Metastatic Liver Carcinoma in the Lung (tissue), 2 donors: ENCODE data around the gene GP5.

GRCh38 chr3:193743772-193744977 lies 151.2 kb downstream of the OPA1 start:
- PRO-cap, 2 experiments, result peak in 1 of 2 experiments; most common plus-strand start chr3:193744332 (in 1); most common minus-strand start chr3:193743932 (in 1)

DNA sequence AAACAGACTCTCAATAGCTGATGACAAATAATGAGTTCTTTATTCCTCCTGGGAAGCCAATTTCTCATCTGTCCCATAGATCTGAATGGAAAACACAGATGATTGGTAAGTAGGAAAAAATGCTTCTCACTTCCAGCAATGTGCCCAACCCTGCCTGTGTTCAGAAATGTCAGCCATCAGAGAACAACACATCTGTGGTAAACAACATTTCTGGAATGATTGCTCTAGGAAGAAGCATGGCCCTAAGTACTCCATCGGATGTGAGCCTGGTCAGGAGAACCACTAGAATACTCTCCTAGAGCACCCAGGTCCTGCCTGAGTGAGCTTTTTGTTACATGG lies 240.5 kb upstream of the HES1 start:
- PRO-cap, 2 experiments, result no peak in any of the 2 experiments

DNA sequence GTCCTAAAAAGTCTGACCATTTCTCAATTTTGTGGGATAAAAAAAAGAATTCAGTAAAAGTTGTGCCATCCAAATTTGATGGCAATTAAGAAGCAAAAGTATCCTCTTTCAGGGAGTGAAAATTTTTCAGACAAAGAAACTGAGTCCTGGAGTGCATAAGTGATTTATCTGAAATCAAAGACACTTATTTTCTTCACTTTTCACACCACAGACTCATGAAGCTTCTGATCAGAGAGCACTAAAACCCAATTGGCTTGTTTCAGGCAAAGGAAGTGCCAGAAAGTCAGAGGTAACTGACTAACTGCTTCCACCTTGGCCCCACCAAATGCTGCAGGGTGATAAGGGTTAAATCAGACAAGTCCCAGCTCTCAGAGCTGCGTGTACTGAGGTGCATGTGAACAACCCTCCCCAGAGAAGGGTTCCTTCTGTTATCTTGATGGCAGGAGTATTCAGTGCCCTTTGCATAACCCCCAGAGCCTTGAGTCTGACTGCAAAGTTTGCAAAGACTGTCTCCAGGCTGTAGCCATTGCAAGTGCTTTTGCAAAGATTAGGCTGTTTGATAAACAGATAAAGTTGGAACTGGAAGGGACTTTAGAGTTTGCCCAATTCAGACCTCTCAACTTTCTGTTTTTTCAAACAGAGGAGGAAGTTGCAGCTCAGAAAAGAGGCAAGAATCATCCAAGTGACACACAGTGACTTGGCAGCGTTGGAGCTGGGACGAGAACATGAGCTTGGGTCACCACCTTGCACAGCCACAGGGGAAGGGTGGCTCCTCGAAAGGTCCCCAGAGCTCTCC lies 225.1 kb upstream of the HES1 start:
- PRO-cap, 2 experiments, result no peak in any of the 2 experiments

- PRO-cap, 2 experiments, result no peak in any of the 2 experiments
Measured at GRCh38 chr3:194031292-194031799, 104.6 kb upstream of the HES1 start.

GRCh38 chr3:194040456-194041053 lies 95.4 kb upstream of the HES1 start:
- PRO-cap, 2 experiments, result peak in 1 of 2 experiments; most common plus-strand start chr3:194040859 (in 1); most common minus-strand start chr3:194040634 (in 1)

DNA sequence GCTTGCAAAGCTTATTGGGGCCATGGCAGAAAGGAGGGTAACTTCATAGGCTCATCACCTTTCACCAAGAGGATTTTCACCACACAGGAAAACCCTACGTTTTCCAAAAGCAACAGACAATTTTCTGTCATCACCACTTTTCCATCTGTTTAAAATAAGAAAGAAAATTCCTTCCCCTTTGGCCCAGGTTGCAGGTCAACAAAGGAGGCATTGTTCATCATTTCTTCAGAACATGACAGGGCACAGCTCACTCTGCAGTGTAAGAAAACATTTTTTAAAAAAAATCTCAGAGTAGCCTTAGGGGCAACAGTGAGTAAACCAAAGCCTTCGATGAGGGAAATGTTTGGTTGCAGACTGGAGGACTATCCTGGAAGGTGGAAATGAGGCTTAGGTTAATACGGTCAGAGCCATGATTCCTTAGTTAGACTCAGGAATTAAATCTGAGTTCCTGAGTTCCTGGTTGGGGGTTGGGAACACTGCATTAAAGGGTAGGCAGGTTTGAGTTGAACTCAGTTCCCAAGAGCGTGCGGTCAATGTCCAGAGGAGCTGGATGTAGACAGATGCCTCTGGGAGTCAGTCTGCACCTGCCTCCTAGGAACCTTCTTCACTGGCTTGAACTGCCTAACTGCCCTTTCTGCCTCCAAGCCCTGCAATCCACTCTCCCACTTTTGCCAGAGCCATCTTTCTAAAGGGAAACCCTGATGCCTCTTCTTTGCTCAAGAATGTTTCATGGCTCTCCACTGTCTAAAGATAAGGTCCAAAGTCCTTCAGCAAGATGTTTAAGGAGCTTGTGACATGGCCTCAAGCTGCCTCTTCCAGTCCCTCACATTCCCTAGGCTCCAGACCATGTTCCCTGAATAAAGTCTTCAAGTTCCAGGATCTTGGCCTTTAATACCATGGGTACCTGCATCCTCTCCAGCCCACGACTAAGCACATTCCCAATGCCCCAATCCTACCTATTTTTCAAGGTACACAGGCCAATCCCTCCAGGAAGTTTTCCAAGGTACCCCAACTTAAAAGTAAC lies 3.2 kb upstream of the HES1 start:
- PRO-cap, 2 experiments, result no peak in any of the 2 experiments

- PRO-cap, 2 experiments, result peak in 1 of 2 experiments; most common plus-strand start chr3:194139881 (in 1); most common minus-strand start chr3:194139623 (in 1)
Measured at GRCh38 chr3:194138721-194140072, 3.2 kb downstream of the HES1 start.

DNA sequence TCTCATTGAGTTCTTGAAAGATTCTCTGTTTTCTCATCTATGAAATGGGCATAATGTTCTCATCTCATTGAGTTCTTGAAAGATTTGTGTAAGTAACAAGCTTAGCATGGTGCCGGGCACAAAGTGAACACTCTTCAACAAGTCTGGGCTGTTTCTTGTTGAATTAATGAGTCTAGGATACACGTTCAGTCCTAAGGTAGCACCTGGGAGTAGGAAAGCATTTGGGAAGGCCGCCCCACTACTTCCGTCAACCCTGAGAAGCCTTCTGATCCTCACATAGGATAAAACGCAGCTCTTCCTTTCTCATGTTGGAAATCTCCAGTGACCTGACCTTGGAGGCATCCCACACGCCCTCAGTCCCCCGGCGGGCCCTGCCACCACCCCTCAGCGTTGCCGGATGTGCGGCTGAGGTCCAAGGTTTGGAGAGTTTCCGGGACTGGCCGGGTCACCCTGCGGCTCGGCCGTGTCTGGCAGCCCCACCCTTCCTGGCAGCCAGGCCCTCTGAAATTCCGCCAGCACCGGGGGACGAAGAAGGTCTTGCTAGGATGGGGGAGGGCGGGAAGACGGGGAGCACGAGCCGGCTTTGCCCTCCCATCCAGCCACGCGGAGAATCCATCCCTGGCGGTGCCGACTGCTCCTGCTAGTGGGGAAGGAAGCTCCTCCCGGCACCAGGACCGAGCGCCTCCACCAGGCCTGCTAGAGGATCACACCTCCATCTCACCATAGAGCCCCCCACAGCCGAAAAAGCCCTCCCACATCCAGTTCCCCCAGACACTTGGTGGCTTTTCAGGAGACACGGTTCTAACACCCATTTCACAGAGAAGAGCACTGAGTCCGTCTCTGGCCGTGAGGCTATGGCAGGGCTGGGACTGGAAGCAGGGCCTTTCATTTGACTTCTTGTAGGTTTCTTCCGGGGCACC lies 81.6 kb downstream of the CPN2 start:
- PRO-cap, 2 experiments, result peak in 2 of 2 experiments; most common plus-strand start position 425 of the sequence (in 1); most common minus-strand start position 320 of the sequence (in 1)

- PRO-cap, 2 experiments, result no peak in any of the 2 experiments
Measured at GRCh38 chr3:194286658-194287146, 64.4 kb downstream of the CPN2 start.

DNA sequence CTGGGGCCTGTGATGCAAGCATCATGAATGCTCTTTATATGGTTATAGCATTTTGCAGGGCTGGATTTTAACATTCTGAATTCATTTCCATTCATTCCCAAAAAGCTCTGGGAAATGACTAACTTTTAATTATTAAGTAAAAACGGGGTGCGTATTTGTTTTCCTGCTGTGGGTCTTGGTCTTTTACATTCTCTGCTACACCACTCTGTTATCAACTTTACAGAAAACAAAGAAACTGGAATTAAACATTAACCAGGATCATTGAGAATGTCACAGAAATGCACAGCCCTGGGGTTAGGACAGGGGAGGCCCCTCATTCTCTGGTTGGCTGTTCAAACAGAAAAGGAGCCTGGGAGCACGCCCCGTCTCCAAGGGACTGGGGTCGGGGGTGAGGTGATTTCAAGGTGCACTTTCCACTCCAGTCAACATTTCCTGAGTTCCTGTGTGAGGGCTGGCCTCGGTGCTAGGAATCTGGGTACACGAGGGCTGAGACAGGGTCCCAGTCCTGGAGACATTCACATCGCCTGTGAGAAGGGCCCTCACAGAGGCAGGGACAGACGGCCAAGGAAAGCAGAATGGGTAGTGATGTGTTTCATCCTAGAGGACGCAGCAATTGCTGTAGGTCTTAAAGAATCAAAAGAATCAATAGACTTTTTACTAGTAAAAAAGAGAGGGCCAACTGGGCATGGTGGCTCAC lies 30.4 kb downstream of the CPN2 start:
- PRO-cap, 2 experiments, result peak in 1 of 2 experiments; most common plus-strand start position 371 of the sequence (in 1)

GRCh38 chr3:194332967-194334261 lies 17.7 kb downstream of the CPN2 start:
- PRO-cap, 2 experiments, result peak in 1 of 2 experiments; most common plus-strand start chr3:194333426 (in 1); most common minus-strand start chr3:194333245 (in 1)

DNA sequence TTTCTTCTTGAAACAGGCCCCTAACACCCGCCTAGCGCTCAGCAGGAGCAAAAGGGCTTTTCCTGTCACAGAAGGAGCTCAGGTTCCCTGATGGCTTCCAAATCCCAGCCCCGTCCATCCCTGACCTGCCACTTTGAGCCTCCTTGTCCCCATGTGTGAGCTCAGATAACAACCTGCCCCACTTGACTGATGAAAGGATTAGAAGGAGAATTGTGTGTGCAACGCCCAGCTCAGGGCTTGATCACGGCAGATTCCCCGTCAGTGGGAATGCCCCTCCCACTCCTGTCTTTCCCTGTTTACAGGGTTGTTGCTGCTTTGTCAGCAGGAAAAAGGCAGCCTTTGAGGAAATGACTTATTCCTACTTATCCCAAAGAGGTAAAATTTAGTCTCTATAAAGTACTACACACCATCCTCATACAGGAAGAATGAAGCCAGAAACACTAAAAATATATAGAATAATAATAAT lies 6.0 kb upstream of the LRRC15 start:
- PRO-cap, 2 experiments, result no peak in any of the 2 experiments

- PRO-cap, 2 experiments, result no peak in any of the 2 experiments
Measured at GRCh38 chr3:194399173-194399542, at the start of gene GP5. Gene GP5 (minus strand): TSS chr3:194399266.

- PRO-cap, 2 experiments, result no peak in any of the 2 experiments
Measured at GRCh38 chr3:194452454-194453319, 34.1 kb downstream of the ATP13A3 start.

DNA sequence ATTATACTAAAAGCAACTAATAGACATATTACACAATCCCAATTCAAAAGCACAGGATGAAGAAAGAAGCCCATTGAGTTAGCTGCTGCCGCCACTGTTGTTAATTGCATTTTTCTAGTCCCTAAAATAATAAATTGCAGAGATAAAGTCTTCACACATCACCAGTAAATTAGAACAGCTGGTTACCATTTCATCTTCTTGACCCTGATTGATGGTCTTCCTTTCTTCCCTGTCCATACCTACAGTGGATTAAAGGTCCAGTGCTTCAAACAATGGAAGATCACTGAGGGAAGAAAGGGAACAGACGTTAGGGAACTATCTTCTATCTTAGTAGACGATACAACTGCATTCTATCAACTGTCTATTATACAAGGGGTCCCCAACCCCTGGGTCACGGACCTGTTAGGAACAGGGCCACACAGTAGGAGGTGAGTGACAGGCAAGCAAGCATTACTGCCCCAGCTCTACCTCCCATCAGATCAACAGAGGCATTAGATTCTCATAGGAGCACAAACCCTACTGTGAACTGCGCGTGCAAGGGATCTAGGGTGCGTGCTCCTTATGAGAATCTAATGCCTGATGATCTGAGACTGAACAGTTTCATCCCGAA lies 24.7 kb downstream of the ATP13A3 start:
- PRO-cap, 2 experiments, result no peak in any of the 2 experiments

- PRO-cap, 2 experiments, result peak in 1 of 2 experiments; most common plus-strand start chr3:194485654 (in 1)
Measured at GRCh38 chr3:194485306-194485762, 1.5 kb downstream of the ATP13A3 start.

DNA sequence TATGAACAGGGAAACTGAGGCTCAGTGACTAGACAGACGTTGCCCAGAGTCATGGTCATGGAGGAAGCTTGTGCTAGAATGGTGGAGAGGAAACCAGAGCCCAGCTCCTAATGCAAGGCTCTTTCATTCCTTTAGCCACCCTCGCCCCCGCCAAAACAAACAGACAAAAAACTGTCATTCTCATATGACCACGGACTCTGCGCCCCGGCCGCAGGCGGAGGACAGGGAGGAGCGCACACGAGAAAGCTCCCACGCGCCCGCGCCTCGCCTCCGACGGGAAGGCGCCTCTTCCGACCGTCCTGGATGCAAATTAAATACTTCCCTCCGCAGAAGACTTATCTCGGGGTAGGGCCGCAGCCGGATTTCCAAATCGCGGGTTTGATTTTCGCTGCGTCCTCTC lies 519 bp upstream of the ATP13A3 start:
- PRO-cap, 2 experiments, result peak in 2 of 2 experiments; most common plus-strand start position 213 of the sequence (in 2); most common minus-strand start position 157 of the sequence (in 2)

DNA sequence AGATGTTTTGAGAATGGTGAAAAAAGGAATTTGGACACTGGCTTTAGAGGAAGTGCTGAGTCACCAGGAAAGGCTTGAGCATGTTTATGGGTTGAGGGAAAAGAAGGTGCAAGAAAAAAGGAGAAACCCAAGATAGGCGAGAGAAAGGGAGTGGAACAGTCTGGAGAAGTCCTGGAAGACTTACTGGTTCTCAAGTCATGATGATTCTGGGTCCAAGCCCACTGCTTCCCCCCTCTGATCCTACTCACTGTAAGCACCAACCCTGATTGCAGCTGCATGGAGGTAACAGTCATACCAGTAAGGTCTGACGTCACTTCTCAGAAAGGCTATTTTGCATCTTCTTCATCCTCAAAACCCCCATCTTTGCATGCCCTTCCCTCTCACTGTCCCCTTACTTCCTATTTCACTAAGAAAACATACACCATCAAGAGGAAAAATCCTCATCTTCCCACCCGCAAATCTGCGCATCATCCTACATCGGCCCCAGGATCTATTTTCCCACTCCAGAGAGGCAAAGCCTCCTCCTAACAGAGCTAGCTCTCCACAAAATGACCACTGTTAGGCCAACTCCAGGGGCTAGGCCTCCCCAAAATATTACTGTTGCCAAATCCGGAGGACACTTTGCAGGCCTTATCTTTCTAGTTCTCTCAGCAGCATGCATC lies 3.1 kb upstream of the ATP13A3 start:
- PRO-cap, 2 experiments, result no peak in any of the 2 experiments

DNA sequence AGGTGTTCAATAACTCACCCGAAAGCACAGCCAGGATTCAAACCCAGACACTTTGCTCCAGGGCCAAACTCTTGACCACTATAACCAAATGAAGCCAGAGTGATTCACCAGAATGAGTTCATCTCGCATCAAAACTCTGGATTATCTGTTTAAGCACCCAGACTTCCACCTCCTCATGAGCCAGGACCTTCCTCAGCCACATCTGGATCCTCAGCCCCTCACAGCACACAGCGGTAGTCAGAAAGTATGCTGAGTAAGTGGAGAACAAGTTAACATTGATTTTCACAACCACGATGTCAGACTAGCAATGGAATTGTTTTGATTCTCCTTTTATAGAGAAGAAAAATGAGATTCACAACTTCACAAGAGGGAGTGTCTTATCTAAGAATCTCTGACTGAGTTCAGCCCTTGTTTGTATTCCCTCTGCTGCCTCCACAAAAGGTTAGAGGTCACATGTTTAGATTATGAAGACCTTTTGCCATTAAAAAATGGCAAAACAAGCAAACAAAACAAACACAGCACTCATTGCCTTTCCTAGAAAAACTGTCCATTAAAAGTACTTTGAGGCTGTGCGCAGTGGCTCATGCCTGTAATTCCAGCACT lies 7.3 kb upstream of the ATP13A3 start:
- PRO-cap, 2 experiments, result no peak in any of the 2 experiments

DNA sequence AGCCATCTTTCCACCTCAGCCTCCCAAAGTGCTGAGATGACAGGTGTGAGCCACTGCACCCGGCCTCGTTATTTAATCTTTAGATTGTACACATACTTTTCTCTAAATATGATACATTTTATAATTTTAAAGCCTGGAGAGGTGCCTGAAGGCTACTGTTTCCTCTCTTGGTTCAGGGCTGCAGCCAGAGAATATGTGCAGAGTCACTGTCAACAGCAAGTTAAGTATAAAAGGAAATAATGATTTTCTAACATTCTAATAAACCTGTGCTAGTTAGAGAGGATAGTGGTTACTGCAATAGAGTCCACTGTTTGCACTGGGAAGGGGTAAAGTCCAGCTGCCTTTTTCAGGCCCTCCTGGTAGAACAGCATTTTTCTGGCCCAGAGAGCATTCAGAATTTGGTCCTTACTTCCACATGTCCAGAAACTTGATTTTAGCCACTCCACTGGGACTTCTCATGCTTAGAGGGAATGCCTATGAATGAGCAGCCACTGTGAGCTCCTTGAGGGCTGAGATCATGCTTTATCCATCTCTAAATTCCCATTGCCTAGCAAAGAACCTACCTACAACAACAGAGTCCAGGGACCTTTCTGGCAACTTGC lies 50.0 kb upstream of the ATP13A3 start:
- PRO-cap, 2 experiments, result peak in 1 of 2 experiments; most common plus-strand start position 390 of the sequence (in 1); most common minus-strand start position 165 of the sequence (in 1)